Right ventricle myocardium (tissue), 1 donor: ENCODE measurements around the genes ATF1 and SMAGP.

GRCh38 chr12:49795610-49796105 is 32.6 kb downstream of the NCKAP5L start:
- PRO-cap, 2 experiments: no peak in any of the 2 experiments

DNA sequence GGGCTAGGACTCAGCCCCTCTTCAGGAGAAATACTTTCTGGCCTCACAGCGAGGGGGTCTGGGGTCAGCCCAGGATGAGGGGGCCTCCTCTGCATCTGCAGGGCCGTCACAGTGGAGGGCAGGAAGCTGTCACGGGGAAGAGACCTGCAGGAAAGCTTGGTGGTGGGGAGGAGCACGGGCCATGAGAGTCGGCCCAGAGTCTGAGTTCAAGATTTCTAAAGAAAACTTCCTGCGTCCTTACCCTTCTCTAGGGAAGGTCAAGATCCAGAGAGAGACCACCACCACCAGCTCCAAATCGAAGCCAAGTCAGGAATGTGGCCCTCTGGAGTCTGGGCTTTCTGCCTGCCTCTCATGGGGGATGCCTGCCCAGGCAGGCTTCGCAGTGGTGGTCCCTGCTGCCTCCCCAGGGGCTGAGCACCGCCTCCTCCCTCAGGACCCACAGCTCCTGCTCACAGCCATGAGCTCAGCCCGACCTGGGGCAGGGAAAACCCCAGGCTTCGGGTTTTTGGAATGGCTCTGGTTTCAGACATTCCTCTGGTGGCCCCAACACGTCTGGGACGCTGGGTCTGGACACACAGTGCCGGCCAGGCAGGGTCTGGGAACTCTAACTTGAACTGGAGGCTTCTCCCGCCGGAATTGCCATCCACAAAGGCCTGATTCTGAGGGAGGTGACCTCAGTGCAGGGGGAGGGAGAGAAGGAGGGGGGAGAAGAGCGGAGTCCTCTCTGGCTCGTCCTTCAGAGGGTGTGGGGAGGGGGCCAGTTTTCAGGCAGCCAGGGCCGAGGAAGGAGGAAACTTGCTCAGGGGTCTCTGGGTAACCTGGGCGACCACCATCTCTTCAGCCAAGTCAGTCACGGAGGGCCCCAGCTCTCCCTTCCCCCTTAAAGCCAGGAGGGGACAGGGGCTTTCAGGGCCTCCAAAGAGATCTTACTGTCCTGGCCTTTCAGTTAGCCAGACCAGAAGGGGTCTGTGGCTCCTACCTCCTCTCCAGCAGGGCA is 19.6 kb downstream of the NCKAP5L start:
- PRO-cap, 2 experiments: peak in 2 of 2 experiments; most common plus-strand start position 760 of the sequence (in 2); most common minus-strand start position 603 of the sequence (in 1)

- PRO-cap, 2 experiments: no peak in any of the 2 experiments
Observed at GRCh38 chr12:49867170-49867503, 24.2 kb upstream of the BCDIN3D start.

GRCh38 chr12:49867504-49868055 is 24.7 kb upstream of the BCDIN3D start:
- PRO-cap, 2 experiments: no peak in any of the 2 experiments

GRCh38 chr12:50032644-50033750 is 7.7 kb upstream of the RACGAP1 start:
- PRO-cap, 2 experiments: no peak in any of the 2 experiments

DNA sequence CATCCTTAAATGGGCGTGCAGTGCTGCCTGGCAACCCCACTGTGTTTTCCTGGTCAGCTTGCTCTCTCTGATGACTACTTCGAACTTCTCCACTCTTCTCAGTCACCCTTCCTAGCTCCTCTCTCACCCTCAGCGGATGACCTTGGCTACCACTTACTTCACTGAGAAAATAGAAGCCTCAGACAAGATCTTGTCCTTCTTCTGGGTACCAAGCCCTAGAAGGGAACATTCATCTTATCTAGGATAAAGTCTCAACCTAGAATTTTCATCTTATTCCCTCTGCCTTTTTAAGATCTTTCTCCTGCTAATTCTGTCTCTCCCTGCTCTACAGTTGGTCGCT is 9.2 kb downstream of the ASIC1 start:
- PRO-cap, 2 experiments: no peak in any of the 2 experiments

GRCh38 chr12:50112366-50112843 is 369 bp downstream of the COX14 start:
- PRO-cap, 2 experiments: peak in 2 of 2 experiments; most common minus-strand start chr12:50112618 (in 2)

DNA sequence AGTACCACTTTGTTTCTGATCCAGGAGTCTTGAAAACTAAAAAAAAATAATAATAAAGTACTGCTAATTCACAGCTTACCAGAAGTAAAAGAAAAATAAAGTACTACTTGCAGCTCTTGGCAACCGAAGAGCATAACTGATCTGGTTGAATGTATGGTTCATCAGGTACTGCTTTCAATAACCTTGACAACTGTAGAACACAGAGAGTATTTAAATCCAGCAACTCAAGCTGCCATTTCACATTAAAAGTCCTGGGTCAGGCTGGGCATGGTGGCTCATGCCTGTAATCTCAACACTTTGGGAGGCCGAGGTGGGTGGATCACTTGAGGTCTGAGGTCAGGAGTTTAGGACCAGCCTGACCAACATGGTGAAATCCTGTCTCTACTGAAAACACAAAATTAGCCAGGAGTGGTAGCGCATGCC is 33.6 kb downstream of the LIMA1 start:
- PRO-cap, 2 experiments: no peak in any of the 2 experiments

- PRO-cap, 2 experiments: no peak in any of the 2 experiments
Observed at GRCh38 chr12:50401519-50401755, 752 bp downstream of the LARP4 start.

DNA sequence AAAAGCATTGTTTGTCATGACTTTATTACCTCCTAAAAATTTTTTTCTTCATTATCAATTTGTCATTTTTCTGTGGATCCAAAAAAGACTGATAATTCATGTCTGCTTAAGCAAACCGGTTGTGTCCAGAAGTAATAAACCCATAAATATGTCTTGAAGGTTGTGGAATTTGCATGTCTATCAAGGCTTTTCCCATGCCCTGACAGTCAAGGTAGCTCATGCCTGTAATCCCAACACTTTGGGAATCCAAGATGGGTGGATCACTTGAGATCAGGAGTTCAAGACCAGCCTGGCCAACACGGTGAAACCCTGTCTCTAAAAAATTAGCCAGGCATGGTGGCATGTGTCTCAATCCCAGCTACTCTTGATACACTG is 19.9 kb upstream of the DIP2B start:
- PRO-cap, 2 experiments: no peak in any of the 2 experiments

DNA sequence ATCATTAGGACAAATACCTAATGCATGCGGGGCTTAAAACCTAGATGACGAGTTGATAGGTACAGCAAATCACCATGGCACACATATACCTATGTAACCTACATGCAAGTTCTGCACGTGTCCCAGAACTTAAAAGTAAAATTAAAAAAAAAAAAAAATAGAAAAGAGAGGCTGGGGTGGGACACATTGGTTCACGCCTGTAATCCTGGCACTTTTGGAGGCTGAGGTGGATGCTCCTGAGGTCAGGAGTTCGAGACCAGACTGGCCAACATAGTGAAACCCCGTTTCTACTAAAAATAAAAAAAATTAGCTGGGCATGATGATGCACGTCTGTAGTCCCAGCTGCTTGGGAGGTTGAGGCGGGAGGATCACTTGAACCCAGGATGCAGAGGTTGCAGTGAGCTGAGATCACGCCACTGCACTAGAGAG is 76.1 kb upstream of the ATF1 start:
- PRO-cap, 2 experiments: no peak in any of the 2 experiments

GRCh38 chr12:50763851-50764756 is at the start of gene ATF1:
TSS of gene ATF1 (plus strand) at chr12:50764101.
- PRO-cap, 2 experiments: peak in 2 of 2 experiments; most common plus-strand start chr12:50764101 (in 2); most common minus-strand start chr12:50763939 (in 2)

DNA sequence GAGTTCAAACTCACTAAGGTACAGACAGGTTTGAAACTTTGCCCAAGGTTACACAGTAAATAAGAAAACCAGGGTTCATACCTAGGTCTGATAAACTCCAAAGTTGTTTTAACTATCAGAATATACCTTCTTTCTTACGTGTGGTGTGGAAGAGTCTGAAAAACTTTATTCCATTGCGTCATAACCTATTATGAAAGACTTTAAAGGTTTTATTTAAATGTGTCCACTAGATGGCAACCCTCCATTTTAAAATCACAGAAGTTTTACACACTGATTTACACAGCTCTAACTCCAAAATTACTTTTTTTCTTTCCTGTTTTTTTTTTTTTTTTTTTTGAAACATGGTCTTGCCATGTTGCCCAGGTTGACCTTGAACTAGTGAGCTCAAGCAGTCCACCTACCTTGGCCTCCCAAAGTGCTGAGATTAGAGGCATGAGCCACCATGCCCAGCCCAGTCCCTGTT is 17.4 kb upstream of the TMPRSS12 start:
- PRO-cap, 2 experiments: no peak in any of the 2 experiments

GRCh38 chr12:50923731-50924195 is 1.1 kb upstream of the METTL7A start:
- PRO-cap, 2 experiments: no peak in any of the 2 experiments

DNA sequence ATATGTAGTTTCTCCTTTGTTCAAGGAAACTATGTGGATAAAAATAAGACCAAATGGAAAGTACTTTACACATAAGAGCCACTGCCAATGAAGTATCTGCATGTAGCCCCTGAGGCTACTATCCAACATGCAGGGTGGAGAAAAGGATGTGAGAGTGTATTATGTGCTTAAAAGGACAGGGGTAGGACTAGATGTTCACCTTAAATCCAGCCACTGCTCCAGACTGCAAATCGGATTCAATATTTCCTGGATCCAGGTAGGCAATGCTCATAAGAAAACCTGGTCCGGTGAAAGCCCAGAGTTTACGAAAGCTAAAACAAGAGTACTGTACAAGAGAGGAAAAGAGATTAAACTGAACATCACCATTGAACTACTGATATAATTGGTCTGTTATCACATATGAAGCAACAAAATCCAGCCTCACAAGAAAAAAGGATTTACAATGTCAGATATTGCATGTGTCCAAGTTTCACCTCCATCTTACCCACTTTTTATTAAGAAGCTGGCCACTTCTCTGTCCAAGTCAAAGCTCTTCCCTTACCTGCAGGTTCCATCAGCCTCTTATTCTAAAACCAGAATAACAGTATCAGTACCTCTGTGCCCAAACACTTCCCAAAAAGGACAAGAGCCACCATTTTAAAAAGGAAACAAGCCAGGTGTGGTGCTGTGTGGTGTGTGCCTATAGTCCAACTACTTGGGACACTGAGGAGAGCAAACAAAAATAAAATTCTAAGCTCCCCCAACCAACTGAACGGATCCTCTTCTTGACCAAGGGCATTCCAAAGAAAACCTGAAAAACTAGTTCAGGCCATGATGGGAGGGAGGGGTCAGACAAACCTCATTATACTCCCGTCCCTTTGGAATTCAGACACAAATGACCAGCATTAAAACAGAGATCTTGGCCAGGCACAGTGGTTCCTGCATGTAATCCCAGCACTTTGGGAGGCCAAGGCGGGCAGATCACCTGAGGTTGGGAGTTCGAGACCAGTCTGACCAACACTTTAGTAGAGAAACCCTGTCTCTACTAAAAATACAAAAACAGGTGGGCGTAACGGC is 20.7 kb downstream of the SLC11A2 start:
- PRO-cap, 2 experiments: no peak in any of the 2 experiments

DNA sequence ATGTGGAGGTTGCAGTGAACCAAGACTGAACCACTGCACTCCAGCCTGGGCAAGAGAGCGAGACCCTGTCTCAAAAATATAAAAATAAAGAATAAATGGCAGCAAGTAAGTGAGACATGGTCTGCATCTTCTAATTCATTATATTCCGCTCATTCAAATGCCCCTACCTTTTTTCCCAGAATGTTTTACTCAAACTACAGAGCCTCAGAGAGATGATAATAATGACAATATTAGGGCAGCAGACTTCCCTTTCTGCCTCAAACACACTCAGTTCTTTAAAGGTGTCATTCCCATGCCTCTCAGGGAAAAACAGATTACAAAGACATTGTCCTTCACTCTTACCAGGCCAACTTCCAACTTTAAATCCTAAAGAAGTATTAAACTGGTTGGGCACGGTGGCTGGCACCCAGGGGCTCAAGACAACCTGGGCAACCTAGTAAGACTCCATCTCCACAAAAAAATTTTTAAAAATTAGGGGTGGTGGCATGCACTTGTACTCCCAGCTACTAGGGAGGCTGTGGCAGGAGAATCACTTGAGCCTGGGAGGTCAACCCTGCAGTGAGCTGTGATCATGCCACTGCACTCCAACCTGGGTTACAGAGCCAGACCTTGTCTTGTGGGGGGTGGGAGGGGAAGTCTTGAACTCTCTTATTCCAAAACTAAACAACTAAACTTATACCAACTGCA is 2.7 kb downstream of the SLC11A2 start:
- PRO-cap, 2 experiments: no peak in any of the 2 experiments

GRCh38 chr12:51025325-51026068 is 687 bp downstream of the SLC11A2 start:
- PRO-cap, 2 experiments: peak in 2 of 2 experiments; most common plus-strand start chr12:51025946 (in 2); most common minus-strand start chr12:51025837 (in 1)

DNA sequence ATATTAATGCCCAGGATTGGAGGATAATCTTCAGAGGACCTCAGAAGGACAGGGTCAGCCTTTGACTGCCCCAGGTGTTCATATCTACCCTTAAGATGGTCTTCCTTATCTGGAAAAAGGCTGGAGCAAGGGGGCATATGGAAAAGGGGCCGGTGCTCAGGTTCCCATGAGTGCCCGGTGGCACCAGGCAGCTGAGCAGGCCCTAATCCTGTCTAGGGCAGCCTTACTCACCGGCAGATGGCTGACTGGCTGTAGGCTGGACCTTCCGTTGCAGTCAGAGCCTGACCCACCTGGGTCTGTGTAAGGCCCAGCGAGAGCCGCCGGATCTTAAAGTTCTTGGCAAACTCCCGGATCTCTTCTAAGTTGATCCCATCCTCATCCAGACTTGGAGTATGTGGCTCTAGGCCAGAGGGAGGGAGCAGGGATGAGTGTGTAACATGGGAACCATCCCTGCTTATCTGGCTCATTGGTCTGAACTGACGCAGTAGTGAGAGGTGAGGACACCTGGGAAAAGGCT is 18.5 kb upstream of the TFCP2 start:
- PRO-cap, 2 experiments: no peak in any of the 2 experiments

GRCh38 chr12:51246232-51246954 is 7.8 kb downstream of the DAZAP2 start:
- PRO-cap, 2 experiments: no peak in any of the 2 experiments

GRCh38 chr12:51270021-51270726 is at the start of gene SMAGP:
TSS of gene SMAGP (minus strand) at chr12:51270415.
- PRO-cap, 2 experiments: peak in 2 of 2 experiments; most common plus-strand start chr12:51270063 (in 2); most common minus-strand start chr12:51270362 (in 1)